NCI-H460 (cell line): ENCODE results near the genes RPS4Y1, AMELY, DDX3Y, RBMY1B and PRY.

DNA sequence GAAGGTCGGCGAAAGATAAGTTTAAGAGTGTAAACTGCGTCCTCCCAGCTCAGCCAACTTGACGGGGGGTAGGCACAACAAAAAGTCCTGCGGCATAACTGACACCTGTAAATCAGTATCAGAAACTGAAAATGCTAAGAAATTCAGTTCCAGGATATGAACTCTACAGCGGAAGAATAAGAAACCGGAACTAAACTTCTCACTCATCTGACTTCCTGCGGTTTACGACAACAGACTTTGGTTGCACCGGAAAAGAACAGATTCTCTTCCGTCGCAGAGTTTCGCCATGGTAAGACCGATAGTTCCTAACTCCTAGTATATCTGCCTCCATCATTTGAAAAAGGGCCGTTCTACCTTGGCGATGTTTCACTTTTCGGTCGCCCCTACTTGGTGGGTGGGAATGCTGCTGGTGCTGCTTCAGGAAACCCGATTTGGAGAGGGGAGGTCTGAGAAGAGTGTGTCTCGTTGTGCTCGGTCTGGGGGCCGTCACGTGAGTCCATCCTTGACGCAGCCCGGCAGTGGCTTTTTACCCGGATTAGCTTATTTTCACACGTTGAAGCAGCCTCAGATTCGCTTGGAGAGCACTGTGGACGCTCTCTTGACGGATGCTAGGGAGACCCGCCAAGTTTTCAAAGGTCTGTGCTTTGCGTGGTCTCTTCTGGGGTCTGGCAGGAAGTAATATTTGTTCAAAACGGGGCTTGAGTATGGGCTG, at the start of gene RPS4Y1:
TSS of gene RPS4Y1 (plus strand) at position 264 of the 712 bp plus-strand sequence.
RAMPAGE:
- cytosol, long total RNA = start-site peak on the plus strand centred at position 253 of the sequence, 48 bp wide, 8,320 and 9,233 reads in 2 replicates
- long total RNA = start-site peak on the plus strand centred at position 264 of the sequence, 22 bp wide, 8,489 and 20,513 reads in 2 replicates
- nucleus, long total RNA = start-site peak on the plus strand centred at position 258 of the sequence, 39 bp wide, 6,620 and 895 reads in 2 replicates

GRCh38 chrY:6911435-6911913, at the start of gene AMELY:
Gene AMELY, minus strand, starts transcription at chrY:6911752.
RAMPAGE:
- cytosol, long total RNA = no peak
- long total RNA = no peak
- nucleus, long total RNA = no peak

GRCh38 chrY:7272498-7273263, 361.1 kb upstream of the AMELY start:
RAMPAGE:
- cytosol, long total RNA = no peak
- long total RNA = no peak
- nucleus, long total RNA = no peak

DNA sequence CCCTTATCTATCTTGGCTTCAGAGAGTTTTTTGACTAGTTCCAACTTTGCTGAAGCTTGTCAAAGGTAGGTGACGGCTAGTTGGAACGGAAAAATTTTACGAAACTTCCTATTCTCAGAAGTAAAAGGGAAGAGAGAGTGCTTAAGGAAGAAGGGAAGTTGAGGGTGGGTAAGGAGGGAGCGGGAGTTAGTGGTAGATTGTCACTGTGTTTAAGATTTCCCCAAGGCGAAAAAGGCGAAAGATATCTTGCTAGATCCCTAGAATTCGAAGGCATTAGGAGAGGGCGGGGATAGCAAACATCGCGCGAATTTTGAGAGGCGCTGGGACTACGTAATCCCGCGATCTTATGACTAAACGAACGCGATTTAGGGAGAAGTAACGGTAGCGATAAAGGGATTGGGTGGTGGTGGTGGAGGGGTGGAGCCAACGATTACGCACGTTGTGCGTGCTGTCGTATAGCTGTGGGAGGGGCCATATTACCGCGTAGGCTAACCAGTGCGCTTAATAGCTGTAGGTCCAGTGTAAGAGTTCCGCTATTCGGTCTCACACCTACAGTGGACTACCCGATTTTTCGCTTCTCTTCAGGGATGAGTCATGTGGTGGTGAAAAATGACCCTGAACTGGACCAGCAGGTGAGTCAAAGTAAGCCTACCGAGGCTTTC, at the start of gene DDX3Y:
TSS of gene DDX3Y (plus strand) at position 519 of the 662 bp plus-strand sequence.
RAMPAGE:
- cytosol, long total RNA = start-site peak on the plus strand centred at position 509 of the sequence, 60 bp wide, 797 and 1,361 reads in 2 replicates
- long total RNA = start-site peak on the plus strand centred at position 520 of the sequence, 54 bp wide, 495 and 1,908 reads in 2 replicates
- nucleus, long total RNA = start-site peak on the plus strand centred at position 517 of the sequence, 34 bp wide, 2,686 and 599 reads in 2 replicates

DNA sequence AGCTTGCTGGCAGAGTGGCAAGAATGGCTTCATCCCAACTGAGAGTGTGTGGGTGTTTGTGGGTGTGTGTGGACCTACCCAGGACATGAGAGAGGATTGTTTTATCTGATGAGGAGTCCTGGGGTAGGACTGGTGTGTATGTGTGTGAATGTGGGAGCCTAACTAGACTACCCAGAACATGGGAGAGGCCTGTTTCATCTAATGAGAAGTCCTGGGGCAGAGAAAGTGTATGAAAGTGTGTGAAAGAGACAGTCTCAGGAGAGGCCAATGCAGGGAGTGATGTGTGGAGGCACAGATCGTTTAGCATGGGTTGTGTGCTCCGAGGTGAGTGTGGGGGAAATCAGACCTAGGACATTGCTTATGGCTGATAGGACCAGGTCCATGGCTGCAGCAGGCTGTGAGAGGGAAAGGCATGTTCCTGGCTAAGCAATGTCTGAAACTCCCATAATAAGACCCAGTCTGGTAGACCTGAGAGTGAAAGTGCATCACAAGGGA, 207.4 kb downstream of the DDX3Y start:
RAMPAGE:
- cytosol, long total RNA = no peak
- long total RNA = no peak
- nucleus, long total RNA = no peak

GRCh38 chrY:13136067-13136274, 231.3 kb downstream of the DDX3Y start:
RAMPAGE:
- cytosol, long total RNA = no peak
- long total RNA = no peak
- nucleus, long total RNA = no peak

RAMPAGE:
- cytosol, long total RNA = no peak
- long total RNA = no peak
- nucleus, long total RNA = no peak
These were observed 1.4 kb downstream of the UTY start for GRCh38 chrY:13478340-13478922.

RAMPAGE:
- cytosol, long total RNA = no peak
- long total RNA = no peak
- nucleus, long total RNA = no peak
These were observed 136.6 kb downstream of the KDM5D start for GRCh38 chrY:19607963-19608363.

GRCh38 chrY:19816173-19816636, 71.7 kb upstream of the KDM5D start:
RAMPAGE:
- cytosol, long total RNA = no peak
- long total RNA = no peak
- nucleus, long total RNA = no peak

GRCh38 chrY:21511112-21511436, at the start of gene RBMY1B:
Gene RBMY1B, plus strand, starts transcription at chrY:21511338.
RAMPAGE:
- cytosol, long total RNA = no peak
- long total RNA = no peak
- nucleus, long total RNA = no peak

DNA sequence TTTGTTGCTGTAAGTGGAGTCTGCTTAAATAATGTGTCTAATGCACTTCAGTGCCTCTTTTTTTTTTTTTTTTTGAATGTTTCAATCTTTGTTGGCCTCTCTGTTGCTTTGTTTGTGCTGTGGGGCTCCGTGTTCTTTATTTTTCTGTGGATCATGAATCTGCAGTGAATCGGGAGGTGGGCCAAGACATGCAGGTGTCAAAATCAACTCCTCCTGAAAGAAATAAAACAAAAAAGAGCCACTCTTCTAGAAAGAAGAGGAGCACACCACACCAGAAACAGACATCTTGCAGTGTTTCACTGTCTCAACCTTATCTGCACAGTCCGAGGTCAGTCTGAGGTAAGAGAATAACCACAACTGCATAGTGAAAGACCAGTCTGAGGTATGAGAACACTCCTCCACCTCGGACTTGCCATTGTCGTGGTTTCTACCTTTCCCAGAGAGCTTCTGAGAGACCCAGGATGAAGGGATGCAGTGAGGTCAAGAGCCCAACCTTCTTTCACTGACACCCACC, at the start of gene PRY:
TSS of gene PRY (plus strand) at position 252 of the 514 bp plus-strand sequence.
RAMPAGE:
- cytosol, long total RNA = no peak
- long total RNA = no peak
- nucleus, long total RNA = no peak